LUHMES (cell line): Measurements from ENCODE around the gene WBP1.

DNA sequence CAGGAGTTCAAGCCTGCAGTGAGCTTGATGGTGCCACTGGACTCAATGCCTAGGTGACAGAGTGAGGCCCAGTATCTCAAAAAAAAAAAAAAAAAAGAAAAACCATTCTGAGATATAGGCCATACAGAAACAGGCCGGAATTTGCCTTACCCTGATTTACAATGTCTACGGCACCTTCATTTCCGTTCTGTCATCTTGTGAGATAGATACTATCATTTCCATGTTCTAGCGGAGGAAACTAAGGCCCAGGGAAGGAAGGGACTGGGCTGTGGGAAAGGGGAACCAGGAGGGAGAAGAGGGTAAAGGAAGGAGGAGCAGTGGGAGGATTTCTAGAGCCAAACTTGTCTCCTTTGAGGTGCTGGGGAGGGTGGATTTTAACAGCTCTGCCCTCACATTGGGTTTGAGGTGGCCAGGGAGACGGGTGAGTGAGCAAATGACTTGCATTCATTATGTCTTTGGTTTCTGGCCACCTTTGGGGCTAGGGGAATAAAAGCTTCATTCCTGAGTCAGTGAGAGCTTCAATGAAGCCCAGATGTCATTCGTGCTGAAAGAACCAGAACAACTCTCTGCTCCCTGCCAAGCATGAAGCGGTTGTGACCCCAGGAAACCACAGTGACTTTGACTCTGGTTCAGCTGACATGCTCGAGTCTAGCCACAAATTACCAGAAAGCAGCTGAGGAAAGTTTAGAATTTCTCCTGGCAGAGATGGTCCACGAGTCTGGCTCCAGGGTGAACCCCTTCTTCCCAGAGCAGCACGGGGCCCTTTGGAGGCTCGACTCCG is 3.7 kb downstream of the ACTG2 start:
- PRO-cap, result no peak

GRCh38 chr2:73919185-73919788 is 7.4 kb upstream of the DGUOK start:
- PRO-cap, result no peak

DNA sequence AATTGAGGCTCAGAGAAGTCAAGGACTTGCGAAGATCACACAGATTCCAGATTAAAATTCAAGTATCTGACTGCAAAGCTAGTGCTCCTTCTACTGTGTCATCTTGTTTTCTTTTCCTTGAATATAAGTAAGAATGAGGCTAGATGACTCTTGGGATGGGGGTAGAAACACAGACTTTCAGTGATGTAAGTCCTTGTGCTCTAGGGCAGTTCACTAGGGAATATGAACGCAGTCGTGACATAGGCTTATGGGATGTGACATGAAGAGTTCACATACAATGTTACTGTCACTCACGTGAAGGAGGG is 6.9 kb upstream of the DGUOK start:
- PRO-cap, result no peak

- PRO-cap, result no peak
These were observed 2.1 kb downstream of the DGUOK start for GRCh38 chr2:73928703-73929288.

- PRO-cap, result no peak
These were observed 3.4 kb downstream of the DGUOK start for GRCh38 chr2:73930206-73930445.

DNA sequence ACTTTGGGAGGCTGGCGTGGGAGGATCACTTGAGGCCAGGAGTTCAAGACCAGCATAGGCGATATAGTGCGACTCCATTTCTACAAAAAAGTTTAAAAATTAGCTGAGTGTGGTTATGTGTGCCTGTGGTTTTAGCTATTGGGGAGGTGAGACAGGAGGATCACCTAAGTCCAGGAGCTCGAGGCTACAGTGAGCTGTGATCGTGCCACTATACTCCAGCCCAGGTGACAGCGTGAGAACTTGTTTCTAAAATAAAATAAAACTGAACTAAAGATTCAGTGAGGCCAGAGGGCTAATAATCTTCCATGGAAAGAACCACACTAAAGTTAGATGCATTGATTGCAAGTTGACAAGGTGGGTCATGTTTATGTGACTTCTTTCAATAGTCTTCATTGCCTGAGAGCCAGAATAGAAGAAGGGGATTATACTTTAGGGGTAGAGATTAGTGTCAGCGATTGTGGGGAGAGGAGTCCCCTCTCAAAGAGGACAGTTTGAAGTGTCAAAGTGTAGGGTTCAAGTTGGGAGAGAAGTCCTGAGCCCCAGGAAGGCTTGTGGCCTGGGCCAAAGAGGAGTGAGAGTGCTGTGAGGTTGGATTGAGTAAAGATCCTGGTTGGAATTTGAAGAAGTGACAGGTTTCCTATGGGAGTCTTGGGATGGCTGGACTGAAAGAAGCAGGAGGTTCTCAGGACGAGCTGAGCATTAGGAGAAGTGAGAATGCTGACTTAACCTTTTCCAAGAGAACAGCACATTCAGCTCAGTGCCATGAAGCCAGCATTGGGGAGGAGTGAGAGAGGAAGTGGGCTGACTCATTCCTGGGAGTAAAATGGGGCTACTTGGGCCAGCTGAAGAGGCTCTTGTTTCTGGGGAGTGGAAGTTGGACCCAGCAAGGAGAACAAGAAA is 25.5 kb downstream of the DGUOK start:
- PRO-cap, result no peak

GRCh38 chr2:73978784-73979473 is 5.8 kb upstream of the TET3 start:
- PRO-cap, result no peak

GRCh38 chr2:74020977-74021790 is 36.5 kb downstream of the TET3 start:
- PRO-cap, result no peak

DNA sequence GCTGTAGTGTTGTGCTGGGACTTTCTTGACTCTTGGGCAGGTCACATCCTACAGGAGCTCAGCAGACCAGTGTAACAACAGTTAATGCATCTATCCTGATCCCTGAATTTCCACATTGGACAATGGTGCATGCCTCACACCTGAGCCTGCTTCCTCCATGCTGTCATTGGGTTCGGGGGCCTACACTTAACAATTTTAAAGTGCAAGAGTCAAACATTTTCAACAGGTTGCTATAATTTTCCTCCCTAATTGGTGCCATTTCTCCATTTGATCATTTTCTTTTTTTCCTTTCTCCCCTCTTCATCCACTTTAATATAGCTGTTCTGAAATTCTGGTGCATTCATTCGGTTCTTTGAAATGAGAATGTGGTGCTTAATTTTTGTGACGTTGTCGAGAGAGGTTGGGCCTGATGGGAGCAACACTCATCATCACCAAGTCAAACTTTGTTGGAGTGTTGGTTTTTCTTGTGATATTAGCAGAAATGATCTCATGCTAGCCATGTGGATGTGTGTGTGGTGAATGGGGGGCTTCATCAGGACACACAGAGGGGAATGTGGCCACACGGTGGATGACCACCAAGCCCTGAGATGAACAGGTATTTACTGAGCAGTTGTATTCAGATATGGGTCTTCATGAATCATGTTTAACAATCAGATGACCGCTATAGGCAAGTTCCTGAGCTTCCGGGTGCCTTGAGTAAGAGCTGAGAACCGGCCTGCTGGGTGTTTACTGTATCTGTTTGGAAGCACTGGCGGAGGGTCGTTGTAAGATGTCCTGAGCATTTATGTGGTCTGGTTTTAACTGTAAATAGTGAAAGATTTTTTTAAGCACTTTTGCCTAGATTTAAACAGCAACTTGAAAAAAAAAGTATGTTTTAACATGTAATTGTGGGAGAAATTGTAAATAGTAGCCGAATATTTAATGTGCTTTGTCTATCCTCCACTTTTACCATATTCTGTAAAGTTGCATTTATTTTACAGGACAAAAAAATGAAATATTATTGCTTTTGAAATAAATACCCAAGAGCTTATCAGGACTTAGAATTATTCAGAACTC is 44.1 kb downstream of the BOLA3 start:
- PRO-cap, result no peak

DNA sequence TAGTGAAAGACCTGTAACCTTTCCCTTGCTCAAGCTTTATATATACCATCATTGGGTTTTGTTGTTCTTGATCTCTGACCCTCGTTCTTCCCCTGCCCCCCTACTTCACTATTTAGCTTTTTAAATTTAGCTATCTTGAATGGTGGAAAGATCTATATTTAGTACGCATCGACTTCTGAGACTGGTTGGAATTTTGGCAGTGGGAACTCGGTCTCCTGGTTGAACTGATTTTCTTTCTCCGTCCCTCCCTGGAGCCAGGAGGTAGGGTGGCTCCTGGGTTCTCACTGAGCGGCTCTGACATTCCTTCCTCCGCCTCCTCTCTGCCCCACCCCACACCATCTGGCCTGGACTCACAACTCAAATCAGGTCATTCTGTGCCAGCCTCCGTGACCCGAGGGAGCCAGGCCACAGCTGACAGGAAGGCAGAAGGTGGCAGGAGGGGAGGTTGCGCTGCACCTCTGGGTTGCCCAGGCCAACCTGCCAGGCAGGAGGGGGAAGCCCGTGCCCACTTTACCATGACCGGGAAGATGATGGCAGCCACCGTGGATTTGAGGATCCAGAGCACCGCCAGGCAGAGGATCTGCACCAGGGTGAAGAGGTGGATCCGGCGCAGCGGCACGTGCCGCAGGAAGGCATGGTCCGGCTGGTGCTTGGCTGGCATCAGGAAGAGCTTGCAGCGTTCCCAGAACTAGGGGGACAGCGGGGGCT is 28.2 kb downstream of the MTHFD2 start:
- PRO-cap, result no peak

DNA sequence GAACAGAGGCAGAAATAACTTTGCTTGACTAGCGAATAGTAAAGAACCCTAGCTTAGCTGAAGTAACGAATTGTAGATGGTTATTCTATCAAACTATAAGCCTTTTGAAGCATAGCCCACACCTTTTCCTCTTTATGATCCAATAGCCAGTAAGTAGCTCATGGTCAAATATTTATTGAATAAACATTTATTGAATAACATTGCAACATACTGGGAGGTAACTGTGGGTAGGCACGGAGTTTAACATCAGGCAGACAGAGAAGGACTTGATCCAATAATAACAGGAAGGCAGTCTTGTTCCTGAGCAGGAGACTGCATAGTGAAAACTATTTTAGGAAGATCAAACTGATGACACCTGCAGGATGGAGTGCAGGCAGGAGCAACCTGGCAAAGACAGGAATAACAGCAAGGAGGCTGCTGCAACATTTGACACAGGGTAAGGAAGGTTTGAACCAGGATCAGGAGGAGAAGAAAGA is 3.1 kb upstream of the DCTN1 start:
- PRO-cap, result no peak

- PRO-cap, result no peak
These were observed 7.4 kb upstream of the DCTN1 start for GRCh38 chr2:74387506-74387903.

DNA sequence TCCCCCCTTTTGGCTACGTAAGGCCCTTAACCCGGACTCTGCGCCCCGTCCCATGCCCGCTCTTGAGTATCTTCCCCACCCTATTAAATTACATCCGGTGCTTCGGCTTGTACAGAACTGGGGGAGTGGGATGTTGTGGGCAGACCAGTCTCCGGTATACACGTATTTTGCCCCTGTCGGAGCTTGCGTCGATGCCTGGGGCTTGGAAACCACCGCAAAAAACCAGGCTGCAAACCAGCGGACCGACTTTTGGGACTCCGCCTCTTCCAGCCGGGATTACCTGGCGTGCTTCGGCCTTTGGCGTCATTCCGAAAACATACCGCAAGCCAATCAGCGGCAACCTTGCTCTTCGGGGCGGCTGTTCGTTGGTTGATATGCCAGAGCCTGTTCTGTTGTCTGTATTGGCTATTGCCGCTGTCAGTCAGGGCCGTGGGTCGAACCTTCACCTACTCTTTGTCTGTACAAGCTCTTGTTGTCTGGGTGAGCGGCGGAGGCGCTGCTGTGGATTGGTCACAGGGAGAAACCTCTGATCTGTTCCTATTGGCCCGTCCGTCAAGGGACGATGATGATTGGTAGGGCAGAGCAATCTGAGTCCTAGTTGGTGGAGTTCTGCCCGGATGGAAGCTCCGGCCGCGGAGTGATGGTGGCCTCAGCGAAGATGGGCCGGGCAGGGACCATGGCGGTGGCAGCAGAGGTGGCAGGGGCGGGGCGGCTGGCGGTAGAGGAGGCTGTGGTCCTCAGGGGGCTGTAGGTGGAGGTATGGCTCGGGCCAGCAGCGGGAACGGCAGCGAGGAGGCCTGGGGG is at the start of gene WBP1:
Gene WBP1, plus strand, starts transcription at position 595 of the 804 bp plus-strand sequence.
- PRO-cap, result bidirectional peak, plus-strand start at position 613 of the sequence, minus-strand start at position 288 of the sequence

DNA sequence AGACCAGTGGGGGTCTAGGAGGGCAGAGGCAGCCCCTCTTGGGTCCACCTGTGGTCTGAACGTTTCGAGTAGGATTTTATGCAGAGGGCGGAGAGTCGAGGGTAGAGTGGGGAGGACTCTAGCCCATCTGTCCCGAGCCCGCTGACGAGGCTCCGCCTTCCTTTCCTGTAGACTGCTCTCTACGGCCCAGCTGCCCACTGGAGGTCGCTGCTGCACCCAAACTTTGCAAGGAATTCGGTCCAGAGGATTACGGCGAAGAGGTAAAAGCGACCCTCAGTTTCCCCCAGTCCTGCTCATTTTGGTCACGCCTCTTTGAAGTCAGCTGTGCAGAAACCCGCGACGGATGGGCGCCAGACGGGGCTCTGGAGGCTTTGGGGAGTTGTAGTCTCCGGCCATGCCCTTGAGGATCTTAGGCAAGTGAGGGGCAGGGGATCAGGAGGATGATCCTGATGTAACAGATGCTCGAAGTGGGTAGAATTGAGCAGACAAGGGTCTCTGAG is 320 bp downstream of the TTC31 start:
- PRO-cap, result bidirectional peak, plus-strand start at position 241 of the sequence, minus-strand start at position 175 of the sequence

DNA sequence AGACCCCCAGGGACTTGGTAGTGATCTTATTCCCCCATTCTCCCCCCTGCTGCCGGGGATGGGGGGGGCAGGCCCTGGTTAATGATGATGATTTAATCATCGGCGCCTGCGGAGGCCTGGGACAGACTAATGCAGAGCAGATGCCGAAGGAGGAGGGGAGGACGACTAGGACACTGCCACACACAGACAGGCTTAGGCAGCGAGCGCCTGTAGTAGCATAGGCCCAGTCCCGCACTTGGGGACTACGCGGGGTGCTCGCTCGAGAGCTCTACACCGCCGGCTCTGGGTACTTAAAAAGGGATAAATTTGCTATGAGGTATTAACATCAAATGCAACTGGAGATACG is 684 bp upstream of the PCGF1 start:
- PRO-cap, result bidirectional peak, plus-strand start at position 184 of the sequence, minus-strand start outside the sequence

DNA sequence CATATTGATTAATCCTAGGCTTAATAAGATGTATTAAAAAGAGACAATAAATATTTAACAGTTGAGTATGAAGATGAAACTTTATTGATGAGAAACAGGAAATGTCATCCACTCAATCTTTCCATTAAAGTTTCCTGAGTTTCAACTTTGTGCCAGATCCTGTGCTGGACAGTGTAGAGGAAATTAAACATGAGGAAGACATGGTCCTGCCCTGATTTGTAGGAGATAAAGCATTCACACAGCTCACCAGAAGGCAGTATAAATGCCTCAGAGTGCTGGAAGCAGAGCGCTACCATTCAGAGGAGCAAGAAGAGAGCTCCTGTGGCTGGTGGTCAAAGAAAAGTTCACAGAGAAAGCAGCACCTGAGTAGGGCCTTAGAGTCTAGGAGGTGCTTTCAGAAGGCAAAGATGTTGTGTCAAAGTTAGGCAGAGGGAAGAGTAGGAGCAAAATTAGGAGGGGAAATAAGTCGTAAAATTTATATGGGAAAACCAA is 63.1 kb downstream of the SEMA4F start:
- PRO-cap, result no peak

GRCh38 chr2:74831863-74832327 is 2.0 kb upstream of the HK2 start:
- PRO-cap, result no peak

GRCh38 chr2:74848992-74850256 is 15.5 kb downstream of the HK2 start:
- PRO-cap, result no peak

GRCh38 chr2:74855822-74856808 is 22.2 kb downstream of the HK2 start:
- PRO-cap, result no peak

DNA sequence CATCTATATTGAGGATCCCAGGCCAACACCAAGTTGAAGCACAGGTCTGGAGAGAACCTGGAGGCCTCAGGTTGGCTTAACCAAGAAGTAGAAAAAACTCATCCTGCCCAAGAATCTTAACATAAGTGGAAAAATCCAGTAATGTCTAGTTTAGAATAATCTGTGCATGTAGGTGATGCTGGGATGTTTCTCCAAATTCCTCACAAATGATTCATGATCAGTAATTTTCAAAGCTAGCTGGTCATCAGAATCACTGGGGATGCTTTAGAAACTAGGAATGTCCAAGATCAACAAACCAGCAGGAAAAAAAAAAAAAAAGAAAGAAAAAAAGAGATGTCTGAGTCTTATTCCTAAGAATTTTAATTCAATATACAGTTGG is 35.0 kb upstream of the EVA1A start:
- PRO-cap, result no peak